Skeletal muscle tissue (tissue), 7 donors: ENCODE measurements around the genes C9orf152 and ECPAS.

DNA sequence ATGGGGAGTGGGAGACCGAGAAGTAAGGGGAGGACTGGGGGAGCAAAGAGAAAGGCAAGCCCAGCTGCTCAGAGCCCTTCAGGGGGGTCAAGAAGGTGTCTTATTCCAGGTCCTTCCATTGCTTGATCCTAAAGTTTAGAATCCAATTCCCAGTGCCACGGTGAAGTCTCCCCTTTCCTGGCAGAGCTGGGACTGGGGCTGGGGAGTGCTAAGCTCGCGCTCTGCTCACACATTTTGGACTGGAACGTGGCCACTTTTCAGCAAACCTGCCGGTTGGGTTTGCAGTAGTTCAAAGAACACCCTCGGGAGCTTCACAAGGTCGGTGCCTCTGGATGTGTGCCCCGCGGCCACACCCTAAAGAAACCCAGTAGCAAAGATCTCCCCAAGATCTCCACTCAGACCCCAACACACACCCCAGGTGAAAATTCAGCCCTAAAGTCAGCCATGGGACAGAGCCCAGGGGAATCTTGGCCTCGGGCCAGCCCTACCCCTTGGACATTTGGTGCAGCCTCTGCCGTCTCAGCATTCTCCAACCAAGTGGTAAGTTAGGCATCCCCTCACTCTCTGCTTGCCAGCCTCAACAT lies at the start of gene C9orf152:
Gene C9orf152 (minus strand): TSS at position 194 of the 584 bp plus-strand sequence.
- PRO-cap, 3 experiments: no peak in any of the 3 experiments
- RAMPAGE, long total RNA: no peak
- RRBS, 2 experiments: no CpG with 5 or more reads among the region's 12 CpGs

GRCh38 chr9:110214105-110214505 lies 6.1 kb upstream of the C9orf152 start:
- PRO-cap, 3 experiments: no peak in any of the 3 experiments
- RAMPAGE, long total RNA: no peak
- RRBS, 2 experiments: no CpG with 5 or more reads among the region's 6 CpGs

DNA sequence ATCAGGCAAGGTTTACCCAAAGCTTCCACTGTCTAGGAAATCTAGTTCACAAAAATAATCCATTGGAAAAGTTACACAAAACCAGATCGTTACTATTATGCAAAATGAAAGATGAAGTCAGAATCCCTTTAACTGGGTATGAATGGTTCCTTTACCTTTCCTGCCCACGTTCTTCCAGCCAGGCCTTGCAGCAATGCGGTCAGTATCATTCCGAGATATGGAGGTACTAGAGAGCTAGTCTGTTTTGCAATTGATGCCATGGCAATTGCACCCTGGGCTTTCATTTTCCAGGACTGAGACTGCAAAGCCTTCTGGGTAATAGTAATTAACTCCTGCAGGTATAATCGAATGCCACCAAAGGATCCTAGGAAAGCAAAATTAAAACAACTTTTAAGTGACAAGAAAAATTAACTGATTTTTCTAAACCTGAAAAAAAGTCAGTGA lies 41.5 kb upstream of the OR2K2 start:
- PRO-cap, 3 experiments: no peak in any of the 3 experiments
- RAMPAGE, long total RNA: no peak
- RRBS, 2 experiments: no CpG with 5 or more reads among the region's 5 CpGs

DNA sequence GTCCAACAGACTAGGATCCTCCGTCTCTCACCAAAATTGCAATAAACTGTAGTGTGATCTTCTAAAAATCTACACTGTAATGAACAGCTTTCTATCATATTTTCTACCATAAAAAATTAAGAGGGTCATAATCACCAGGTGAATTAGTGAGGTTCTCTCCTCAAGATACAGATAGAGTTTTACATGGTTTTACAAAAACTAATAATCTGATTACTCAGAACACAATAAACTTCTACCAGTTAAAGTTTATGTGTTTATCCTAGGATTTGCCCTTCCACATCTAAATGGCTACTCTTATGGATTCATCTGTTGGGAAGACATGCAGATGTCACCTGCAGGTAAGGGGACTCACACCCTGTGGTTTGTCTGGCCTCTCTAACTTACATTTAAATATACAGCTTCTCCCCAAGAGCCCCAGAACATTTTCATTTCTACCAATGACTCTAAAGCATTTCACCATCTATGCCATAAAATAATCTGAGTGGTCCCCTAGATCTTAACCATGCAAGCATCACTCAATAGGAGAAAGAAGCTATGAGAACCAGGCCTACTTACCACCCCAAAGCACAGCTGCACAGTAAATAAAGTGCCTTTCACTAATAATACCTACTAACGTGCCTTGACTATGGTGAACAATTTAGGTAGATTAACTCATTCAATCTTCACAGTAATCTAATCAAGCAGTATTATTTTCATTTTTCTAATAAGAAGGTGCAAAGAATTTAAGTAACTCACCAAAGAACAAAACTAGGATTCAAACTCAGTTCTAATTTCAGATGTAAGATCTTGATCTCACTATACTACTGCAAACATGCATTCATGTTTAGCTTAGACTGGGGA lies 60.3 kb downstream of the ECPAS start:
- PRO-cap, 3 experiments: no peak in any of the 3 experiments
- RAMPAGE, long total RNA: no peak
- RRBS, 2 experiments: no CpG with 5 or more reads among the region's 2 CpGs

DNA sequence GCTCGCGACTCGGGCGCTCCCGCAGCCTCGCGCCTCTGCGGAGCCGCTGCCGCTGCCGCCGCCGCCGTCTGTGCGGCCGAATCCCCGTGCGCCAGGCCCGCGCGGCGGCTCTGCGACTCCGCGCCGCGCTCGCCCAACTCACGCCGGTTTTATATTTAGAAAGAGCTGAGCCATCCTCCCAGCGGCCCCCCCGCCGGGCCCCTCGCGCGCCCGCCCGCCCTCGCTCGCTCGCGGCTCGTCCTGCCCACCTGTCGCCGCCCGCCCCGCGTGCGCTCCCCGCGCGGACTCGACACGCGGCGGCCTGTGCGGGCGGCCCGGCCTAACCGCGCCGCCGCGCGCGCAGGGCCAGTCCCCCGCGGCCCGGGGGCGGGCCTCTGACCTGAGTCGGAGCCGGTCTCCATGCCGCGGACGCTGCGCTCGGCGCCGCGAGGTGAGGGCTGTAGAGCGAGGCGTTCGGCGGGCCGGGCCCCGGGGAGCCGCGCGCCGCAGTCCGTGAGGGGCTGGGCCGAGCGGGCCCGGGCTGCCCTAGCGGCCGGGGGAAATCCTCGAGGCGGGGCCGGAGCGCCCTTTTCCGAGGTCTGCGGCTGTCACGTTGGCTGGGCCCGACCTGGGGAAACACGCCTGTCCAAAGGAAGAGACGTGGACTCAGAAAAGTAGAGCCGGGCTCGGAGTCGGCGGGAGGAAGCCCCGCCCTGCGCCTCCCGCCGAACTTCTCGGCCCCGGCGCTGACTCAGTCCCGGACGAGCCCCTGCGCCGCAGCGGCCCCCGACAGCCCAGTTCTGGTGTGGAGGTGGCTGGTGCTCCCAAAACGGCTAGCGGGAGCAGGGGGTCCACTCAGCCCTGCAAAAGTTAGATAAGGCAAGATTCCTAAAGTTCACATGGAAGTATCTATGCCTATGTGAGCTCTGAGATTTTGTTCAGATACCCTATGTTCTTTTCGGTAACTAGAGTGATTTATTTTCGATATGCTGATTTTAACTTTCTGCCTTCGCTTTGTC lies at the start of gene ECPAS:
Gene ECPAS (minus strand): TSS at position 647 of the 998 bp plus-strand sequence.
- PRO-cap, 3 experiments: peak in 3 of 3 experiments; most common plus-strand start position 247 of the sequence (in 2); most common minus-strand start position 151 of the sequence (in 3)
- RAMPAGE, long total RNA: no peak
- RRBS, 2 experiments: 2 to 3% methylated on average over 64 of the region's 128 CpGs

- PRO-cap, 3 experiments: no peak in any of the 3 experiments
- RAMPAGE, long total RNA: no peak
- RRBS, 2 experiments: no CpG with 5 or more reads among the region's 6 CpGs
Observed at GRCh38 chr9:111586294-111586682, 13.2 kb downstream of the PTGR1 start.

- PRO-cap, 3 experiments: no peak in any of the 3 experiments
- RAMPAGE, long total RNA: no peak
- RRBS, 2 experiments: no CpG with 5 or more reads among the region's 4 CpGs
Observed at GRCh38 chr9:111646896-111647270, 14.5 kb upstream of the GNG10 start.

- PRO-cap, 3 experiments: no peak in any of the 3 experiments
- RAMPAGE, long total RNA: no peak
- RRBS, 2 experiments: no CpG with 5 or more reads among the region's 9 CpGs
Observed at GRCh38 chr9:111994603-111995401, 98.2 kb downstream of the UGCG start.

DNA sequence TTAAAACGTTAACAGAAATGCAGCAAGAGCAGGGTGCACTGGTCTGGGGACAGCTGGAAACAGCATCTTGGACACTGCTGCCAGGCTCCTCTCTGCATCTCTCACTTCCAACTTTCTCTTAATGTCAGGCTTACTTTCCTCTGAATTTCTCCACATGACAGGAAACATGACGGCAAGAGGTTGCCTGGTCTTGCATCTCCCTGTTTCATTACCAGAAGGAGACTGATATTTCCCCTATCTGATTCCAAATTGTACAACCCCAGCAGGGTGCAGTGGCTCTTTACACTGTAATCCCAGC lies 101.5 kb downstream of the UGCG start:
- PRO-cap, 3 experiments: no peak in any of the 3 experiments
- RAMPAGE, long total RNA: no peak
- RRBS, 2 experiments: no CpG with 5 or more reads among the region's 2 CpGs

DNA sequence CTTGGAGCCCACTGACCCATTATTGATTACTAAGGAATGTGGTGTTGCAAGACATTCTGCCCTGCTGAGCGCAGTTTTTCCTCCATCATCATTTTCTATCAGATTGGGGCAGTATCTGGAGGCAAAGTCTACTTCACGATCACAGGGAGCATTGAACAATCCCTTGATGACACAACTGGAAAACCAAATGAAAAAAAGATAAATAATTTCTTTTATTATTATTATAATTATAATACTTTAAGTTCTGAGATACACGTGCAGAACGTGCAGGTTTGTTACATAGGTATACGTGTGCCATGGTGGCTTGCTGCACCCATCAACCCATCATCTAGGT lies 129.3 kb downstream of the UGCG start:
- PRO-cap, 3 experiments: no peak in any of the 3 experiments
- RAMPAGE, long total RNA: no peak
- RRBS, 2 experiments: no CpG with 5 or more reads among the region's 5 CpGs

- PRO-cap, 3 experiments: no peak in any of the 3 experiments
- RAMPAGE, long total RNA: no peak
- RRBS, 2 experiments: no CpG with 5 or more reads among the region's 9 CpGs
Observed at GRCh38 chr9:112028435-112028886, 131.8 kb downstream of the UGCG start.

DNA sequence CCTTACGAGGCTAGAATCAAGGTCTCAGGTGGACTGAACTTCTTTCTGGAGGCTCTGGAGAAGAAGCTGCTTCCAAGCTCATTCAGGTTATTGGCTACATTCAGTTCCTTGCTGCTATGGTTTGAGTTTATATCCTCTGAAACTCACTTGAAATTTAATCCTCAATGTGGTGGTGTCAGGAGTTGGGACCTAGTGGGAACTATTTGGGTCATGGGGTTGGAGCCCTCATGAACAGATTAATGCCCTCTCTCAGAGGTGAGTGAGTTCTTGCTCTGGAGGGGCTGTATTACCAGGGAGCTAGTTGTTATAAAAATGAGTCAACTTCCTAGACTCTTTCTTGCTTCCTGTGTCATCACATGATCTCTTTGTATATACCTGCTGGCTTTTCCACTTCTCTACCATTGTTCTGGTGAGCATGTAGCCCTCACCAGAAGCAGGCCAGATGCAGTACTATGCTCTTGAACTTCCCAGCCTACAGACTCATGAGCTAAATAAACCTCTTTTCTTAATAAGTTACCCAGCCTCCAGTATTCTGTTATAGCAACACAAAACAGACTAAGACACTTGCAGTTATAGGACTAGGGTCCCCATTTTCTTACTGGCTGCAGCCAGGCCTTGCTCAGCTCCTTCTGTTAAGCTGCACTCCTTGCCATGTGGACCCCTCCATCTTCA lies 127.6 kb downstream of the SUSD1 start:
- PRO-cap, 3 experiments: no peak in any of the 3 experiments
- RAMPAGE, long total RNA: no peak
- RRBS, 2 experiments: no CpG with 5 or more reads among the region's 1 CpG

DNA sequence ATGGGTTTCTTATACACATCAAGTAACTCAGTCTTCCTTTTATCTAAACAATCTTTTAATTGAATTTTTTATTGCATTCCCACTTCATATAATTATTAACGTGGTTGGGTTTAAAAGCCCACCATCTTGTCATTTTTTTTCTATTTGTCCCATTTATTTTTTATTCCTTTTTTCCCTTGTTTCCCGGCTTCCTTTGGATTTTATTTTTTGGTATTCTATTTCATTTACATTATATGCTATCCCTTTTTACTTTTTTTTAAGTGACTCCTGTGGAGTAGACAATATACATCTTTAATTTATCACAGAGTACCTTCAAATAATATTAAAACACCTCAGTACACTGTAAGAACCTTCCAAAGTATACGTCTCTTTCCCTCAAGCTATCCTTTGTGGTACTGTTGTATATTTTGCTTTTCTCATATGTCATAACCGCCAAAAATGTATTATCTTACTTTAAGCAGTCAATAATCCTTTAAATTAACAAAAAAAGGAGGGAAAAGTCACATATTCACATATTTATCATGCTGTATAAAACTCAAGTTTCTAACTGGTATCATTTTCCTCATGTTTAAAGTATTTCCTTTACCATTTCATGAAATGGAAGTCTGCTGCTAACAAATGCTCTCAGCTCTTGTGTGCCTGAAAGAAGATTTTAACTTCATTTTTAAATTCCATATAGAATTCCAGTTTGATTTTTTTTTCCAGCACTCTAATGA lies 47.1 kb downstream of the PTBP3 start:
- PRO-cap, 3 experiments: no peak in any of the 3 experiments
- RAMPAGE, long total RNA: no peak
- RRBS, 2 experiments: no CpG with 5 or more reads among the region's 4 CpGs

DNA sequence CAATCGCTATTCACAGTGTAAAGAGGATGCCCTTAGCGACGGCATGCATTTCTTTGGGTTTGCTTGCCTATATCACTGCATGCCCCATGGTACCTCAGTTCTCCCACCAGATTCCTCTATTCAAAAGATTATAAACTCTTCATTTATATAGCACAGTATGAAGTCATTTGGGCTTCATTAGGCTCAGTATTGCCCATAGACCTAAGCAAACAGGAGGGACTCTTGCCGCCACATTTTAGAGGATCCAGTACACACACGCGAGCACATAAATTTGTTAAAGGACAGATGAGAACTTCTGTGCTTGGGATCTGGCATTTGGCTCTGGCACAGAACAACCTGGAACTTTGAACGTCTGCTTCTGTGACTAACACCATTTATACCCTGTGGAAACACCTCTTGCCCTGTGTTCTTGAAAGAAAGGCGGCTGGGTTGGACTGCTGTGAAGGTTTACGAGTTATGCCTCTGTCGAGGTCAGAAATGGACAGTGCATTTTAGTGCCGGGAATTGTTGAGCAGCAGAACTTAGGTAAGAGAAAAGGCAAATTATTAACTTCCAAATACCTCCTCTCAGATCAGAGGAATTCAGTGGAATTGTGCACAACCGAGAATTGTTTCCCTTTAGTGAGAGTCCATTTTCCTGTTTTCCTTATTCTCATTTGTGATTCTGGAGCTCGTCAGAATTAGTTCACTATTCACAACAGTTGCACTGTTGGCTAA lies 14.0 kb upstream of the INIP start:
- PRO-cap, 3 experiments: no peak in any of the 3 experiments
- RAMPAGE, long total RNA: no peak
- RRBS, 2 experiments: no CpG with 5 or more reads among the region's 13 CpGs

GRCh38 chr9:112751261-112752099 lies 920 bp downstream of the SNX30 start:
- PRO-cap, 3 experiments: peak in 3 of 3 experiments; most common plus-strand start chr9:112751691 (in 3); most common minus-strand start chr9:112751319 (in 2)
- RAMPAGE, long total RNA: no peak
- RRBS, 2 experiments: 1 to 2% methylated on average over 12 of the region's 36 CpGs

DNA sequence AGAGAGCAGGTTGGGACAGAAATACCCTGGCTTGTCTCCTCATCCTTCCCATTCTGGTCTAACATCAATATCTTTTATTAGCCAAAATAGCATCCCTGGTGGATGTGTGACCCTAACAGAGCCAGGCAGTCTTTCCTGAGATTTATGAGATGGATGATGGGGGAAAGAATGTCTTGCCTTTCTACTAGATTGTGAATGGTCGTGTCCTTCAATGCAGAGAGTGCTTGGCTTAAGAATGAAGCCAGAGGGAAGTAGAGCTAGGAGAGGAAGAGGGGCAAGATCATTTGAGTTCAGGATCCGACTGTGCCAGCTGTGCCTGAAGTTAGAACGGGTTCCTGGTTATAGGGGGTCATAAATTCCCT lies 9.8 kb downstream of the SNX30 start:
- PRO-cap, 3 experiments: no peak in any of the 3 experiments
- RAMPAGE, long total RNA: no peak
- RRBS, 2 experiments: no CpG with 5 or more reads among the region's 3 CpGs

DNA sequence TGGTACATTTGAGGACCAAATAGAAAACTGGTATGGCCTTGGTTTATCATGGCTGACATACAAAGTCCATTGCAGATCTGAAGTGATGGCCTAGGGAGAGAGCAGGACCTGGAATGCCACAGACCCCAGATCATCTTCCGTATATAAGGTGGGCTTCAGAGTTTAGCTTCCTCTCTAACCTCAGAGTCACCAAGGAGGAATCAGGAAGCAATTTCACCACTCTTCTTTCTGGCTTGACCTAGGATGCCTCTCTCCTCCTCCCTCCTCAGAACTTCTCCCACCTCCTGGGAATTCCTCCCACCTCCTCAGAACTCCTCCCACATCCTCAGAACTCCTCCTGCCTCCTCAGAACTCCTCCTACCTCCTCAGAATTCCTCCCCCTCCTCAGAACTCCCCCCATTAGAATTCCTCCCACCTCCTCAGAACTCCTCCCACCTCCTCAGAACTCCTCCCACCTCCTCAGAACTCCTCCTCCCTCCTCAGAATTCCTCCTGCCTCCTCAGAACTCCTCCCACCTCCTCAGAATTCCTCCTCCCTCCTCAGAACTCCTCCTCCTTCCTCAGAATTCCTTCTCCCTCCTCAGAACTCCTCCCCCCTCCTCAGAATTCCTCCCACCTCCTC lies 24.1 kb downstream of the SLC46A2 start:
- PRO-cap, 3 experiments: no peak in any of the 3 experiments
- RAMPAGE, long total RNA: no peak
- RRBS, 2 experiments: no CpG with 5 or more reads among the region's 1 CpG

GRCh38 chr9:113152558-113153120 lies 1.8 kb downstream of the SLC31A2 start:
- PRO-cap, 3 experiments: no peak in any of the 3 experiments
- RAMPAGE, long total RNA: no peak
- RRBS, 2 experiments: no CpG with 5 or more reads among the region's 4 CpGs

GRCh38 chr9:113187771-113188821 lies 33.0 kb downstream of the FKBP15 start:
- PRO-cap, 3 experiments: peak in 3 of 3 experiments; most common plus-strand start chr9:113188159 (in 1); most common minus-strand start chr9:113188047 (in 2)
- RAMPAGE, long total RNA: no peak
- RRBS, 2 experiments: no CpG with 5 or more reads among the region's 12 CpGs

- PRO-cap, 3 experiments: no peak in any of the 3 experiments
- RAMPAGE, long total RNA: no peak
- RRBS, 2 experiments: no CpG with 5 or more reads among the region's 11 CpGs
Observed at GRCh38 chr9:113350716-113351288, 1.5 kb downstream of the BSPRY start.